Jurkat, Clone E6-1 (cell line): Measurements from ENCODE around the gene IMP3.

DNA sequence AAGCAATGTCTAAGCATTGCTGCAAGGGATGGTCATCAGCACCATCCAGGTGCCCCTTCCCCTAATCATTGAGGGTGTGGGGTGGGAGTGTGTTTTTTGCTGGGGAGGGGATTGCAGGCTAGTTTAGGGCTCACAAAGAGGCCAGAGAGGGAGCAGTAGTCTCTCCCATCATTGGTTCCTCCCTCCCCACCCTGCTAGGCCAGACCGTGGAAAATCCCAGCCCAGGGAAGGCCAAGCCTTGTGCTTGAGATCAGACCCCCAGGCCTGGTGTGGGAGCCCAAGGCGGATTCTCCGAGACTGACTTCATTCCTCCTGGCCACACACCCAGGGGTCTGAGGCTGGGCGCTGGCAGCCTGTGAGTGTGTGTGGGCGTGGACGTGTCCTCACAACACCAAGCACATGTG is 4.0 kb downstream of the LOXL1 start:
- RRBS = no CpG with 5 or more reads among the region's 6 CpGs

DNA sequence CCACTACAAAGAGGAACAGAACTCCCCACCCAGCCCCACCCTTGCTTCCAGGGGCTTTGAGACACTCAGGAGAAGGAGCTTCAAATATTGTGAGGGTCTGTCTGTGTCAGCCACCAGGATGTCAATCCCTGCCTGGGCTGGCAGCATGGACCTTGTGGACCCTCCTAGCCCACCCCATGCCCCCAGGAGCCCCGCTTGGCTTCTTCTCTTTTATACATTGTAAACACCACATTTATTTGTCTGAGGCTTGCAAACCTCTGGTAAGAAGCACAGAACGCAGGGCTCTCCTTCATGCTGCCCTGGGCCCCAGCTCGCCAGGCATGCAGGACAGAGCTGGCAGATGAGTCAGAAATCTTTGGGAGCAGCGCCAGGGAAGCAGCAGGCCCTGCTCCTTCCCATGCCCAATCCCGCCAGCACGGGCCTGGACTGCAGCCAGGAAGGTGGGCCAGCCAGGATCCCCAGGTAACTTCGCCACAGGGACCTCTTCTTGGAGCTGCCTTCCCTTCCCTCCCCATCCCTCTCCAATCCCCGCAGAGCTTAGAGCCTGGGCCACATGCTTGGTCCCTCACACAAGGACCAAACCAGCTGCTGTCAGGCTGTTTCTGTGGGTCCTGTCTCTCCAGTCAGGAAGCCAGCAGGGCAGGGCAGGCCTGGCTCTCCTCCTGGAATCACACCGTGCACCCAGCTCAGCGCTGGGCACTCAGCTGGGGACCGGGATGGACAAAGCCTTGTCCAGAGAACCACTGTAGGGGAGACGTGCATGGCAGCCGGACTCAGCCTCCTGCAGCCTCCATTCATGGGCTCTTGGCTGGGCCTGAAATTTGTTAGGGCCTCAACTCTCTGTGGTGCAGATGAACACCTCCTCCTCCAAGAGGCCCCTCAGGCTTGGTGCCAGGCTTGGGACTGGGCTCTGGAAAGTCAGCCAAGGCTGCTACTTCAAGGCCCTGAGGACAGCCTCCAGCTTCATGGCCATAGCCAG is 8.8 kb downstream of the STOML1 start:
- RRBS = no CpG with 5 or more reads among the region's 13 CpGs

DNA sequence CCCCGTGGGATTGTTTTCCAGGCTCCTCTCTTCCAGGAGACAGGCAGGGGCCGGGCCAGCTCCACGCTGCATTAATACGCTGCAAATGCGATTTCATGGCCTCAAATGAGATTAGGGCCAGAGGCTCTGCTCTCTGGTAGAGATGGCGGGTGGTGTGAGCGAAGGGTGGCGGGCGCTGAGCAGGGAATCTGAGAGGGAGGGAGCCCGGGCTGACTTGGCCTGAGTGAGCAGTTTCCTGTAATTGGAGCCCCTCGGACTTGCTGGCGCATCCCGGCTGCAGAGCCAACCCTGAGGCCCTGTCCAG is 7.4 kb upstream of the CCDC33 start:
- RRBS = 60% methylated on average over 4 of the region's 13 CpGs

DNA sequence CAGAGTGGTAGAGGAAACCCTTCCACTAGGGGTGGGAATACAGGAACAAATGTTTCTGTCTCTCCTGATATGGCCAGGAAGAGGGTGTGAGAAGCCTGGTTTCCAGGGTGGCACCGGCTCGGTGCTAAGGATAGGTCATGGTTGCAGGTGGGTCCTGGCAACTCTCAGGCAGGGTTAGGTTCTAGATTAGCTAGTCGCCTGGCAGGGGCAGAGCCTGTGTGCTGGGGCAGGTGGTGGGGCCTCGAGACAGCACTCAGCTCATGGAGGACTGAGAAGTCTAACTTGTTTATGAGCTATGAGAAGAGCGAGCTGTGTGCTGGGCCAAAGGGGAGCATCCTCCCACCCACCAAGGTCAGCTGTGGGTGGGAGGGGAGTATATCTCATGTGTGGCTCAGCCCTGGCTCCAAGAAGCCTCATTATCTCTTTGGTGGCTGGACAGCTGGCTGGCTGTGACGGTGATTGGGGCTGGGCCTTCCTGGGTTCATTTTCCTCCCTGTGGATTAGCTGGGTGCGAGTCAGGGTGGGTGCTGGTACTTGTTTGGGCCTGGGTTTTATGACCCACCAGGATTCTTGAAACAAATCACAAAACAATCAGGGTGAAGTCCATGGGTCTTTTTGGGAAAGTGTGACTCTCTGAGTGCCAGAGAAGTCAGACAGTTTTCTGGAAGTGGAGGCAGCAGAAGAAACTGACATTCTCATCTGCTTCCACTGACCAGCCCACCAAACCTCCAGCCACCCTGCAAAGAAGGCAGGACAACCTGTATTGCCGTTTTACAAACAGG is 9.8 kb downstream of the SEMA7A start:
- RRBS = no CpG with 5 or more reads among the region's 8 CpGs

DNA sequence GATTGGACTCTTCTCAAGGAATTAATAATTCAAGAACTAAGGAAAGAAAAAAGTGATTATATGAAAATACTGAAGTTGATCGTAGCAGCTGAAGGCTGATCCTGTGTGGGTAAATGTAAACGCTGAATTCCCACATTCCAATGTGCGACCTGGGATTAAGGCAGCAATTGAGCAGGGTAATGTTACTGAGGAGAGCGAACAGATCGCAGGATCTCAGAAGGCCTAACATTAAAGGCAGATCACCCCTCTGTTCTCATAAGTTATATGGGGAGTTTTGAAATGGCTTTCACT is 908 bp upstream of the UBL7 start:
- RRBS = no CpG with 5 or more reads among the region's 5 CpGs

- RRBS = no CpG with 5 or more reads among the region's 8 CpGs
Measured at GRCh38 chr15:74623412-74623826, 7.8 kb downstream of the CLK3 start.

DNA sequence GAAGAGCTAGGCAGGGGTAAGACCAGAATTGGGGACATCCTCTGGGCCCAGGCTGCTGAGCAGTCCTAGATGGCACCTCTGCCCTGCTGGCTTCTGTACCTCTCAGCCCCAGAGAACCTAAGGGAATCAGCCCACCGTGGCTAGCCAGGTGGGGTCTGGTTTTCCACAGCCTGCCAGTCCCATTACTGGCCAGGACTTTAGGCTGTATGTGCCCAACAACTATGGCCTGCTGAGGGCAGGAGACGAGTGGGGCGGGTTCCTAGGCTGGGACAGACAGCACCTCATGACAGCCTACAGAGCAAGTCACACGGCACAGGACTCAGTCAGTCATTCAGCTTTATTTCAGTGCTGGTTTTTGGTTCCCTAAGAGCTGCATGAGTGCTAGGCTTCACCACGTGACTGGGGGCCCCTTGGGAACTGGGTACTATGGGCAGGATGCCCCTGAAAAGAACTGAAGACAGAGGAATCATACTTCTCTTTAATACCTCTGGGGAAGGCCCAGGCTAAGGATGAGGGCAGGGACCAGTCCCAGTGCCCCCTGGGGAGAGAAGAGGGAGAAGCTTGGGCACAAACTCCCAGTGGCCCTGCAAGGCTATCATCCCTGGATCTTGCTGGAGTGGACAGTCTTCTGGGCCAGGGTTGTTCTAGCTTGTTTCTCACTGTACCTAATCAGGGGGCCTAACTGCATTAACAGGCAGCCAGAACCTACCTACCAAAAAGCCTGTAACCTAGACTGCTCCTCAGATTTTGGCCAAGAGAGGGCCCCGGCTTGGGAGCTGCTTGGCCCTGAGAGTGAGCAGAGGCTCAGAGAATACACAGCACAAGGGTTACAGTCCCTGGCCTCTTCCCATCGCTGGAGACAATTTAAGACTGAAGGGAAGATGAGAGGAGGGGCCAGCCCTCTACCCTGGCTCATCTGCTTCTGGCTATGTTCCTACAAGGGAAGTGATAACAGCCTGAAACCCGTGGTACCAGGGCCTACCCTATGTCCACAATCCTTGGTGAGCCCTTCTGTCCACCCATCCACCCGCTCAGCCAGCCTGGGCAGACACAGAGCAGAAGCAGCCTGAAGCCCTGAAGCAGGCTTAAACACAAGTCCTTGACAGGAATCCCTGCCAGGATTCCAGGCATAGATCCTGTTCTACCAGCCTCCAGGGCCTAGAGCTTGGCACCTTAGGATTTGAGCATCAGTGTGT is 15.0 kb downstream of the CLK3 start:
- RRBS = no CpG with 5 or more reads among the region's 9 CpGs

DNA sequence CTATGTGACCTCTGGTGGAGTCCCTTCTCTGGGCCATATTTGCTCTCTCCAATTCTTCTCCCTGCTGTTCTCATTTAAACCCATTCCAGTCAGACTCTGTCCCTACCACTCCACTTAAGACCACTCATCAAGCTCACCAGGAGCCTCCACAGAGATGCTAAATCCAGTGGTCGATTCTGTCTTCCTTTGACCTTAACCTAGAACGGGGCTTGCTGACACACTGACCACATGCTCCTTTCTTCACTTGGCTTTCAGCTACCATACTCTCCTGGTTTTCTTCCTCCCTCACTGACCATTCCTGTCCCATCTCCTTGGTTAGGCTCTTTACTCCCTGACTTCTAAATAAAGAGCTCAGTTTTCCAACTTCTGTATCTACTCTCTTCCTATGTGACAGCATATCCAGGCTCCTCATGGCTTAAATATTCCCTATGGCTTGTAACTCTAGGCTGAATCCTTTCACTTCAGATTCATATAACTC is 18.4 kb downstream of the CLK3 start:
- RRBS = no CpG with 5 or more reads among the region's 2 CpGs

DNA sequence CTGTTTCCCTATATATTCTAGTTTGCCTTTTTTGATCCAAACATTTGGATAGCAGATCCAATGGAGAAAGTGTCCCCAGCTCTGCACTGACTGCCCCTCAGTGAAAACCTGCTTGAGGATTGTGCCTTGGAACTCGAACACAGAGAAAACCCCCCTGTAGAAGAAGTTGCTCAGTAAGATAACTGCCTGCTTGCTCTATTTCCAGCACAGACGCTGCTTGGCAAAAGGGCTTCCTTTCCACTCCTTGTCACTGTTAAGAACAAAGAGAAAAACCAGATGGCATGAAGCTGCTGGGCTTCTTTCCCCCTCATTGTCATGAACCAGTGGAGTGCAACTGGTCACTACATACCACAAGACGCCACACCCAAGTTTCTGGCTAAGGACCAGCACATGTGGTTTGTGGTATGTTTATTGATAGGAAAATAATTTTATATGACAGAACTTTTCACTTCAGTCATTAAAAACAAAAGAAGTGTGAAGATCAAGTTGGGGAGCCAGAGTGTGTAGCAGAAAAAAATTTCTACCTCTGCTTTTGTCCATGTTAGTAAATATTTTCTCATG is 37.7 kb downstream of the CLK3 start:
- RRBS = no CpG with 5 or more reads among the region's 3 CpGs

- RRBS = no CpG with 5 or more reads among the region's 16 CpGs
Measured at GRCh38 chr15:74752425-74753440, 4.1 kb downstream of the CYP1A2 start.

DNA sequence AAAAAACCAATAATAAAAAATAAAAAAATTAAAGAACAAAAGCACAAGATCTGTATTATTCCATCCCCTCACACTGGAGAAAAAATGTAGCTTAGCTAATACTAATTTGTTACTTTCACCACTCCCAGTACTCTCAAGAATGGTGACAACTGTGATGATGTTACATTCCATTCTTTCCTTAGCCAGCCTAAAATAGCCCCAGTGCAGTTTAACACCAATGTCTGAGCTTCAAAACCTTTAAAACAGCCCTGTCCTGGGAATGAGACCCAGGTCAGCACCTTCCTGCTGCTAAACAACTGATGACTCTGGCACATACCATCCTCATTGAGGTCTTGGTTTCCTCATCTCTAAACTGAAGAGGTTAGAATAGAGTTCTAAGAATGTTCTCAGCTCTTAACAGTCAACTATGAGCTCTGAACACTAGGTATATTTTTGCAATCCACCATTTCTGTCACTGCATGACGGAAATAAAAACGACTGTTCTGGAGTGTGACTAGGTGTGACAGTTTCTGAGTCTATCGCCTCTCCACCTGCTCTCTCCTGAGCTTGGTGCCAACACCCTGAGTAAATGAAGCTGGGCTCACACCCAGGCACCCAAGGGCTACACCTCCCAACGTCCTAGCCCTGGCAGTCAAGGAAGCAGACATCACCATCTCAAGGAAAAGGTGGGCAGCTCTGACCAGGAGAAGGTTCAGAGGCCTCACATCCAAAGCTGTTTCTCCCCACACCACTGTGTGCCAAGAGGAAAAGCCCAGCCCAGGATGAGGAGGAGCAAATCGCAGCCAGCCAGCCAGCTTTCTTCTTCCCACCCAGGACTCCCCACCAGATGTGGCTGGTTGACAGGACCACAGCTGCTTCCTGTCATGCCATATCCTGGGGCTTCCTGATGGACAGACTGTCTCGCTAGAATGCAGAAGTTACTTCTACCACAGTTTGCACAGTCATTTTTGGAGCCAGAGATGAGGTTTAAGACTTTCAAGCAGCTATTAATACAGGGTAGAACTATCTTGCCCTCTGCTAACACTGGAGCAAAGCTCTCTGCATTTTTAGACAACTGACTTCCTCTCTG is 3.5 kb downstream of the SCAMP2 start:
- RRBS = no CpG with 5 or more reads among the region's 6 CpGs

- RRBS = no CpG with 5 or more reads among the region's 7 CpGs
Measured at GRCh38 chr15:74891214-74891994, 1.6 kb downstream of the MPI start.

- RRBS = no CpG with 5 or more reads among the region's 5 CpGs
Measured at GRCh38 chr15:75036223-75036763, 12.9 kb downstream of the PPCDC start.

- RRBS = no CpG with 5 or more reads among the region's 10 CpGs
Measured at GRCh38 chr15:75069340-75070061, 46.1 kb downstream of the PPCDC start.

- RRBS = no CpG with 5 or more reads among the region's 2 CpGs
Measured at GRCh38 chr15:75175592-75176067, 26.1 kb upstream of the C15orf39 start.

DNA sequence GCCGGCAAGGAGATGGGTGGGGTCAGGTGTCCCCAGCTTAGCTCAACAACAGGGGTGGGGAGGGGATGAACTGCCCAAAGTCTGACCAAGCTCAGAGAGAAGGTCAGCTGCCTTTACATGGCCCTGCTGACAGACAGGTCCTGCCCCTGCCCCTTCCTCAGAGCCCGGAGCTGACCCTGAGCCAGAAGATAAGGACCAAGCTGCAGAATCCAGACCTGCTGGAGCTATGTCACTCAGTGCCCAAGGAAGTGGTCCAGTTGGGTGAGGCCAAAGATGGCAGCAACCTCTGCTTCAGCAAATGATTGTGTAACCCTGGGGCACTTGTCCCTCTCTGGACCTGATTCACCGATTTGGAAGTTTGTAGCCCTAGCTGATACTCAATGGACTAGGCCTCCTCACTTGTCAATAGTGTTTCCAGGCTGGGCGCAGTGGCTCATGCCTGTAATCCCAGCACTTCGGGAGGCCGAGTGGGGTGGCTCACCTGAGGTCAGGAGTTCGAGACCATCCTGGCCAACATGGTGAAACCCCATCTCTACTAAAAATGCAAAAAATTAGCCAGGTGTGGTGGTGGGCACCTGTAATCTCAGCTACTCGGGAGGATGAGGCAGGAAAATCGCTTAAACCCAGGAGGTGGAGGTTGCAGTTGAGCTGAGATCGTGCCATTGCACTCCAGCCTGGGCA is 5.7 kb downstream of the NEIL1 start:
- RRBS = no CpG with 5 or more reads among the region's 10 CpGs

DNA sequence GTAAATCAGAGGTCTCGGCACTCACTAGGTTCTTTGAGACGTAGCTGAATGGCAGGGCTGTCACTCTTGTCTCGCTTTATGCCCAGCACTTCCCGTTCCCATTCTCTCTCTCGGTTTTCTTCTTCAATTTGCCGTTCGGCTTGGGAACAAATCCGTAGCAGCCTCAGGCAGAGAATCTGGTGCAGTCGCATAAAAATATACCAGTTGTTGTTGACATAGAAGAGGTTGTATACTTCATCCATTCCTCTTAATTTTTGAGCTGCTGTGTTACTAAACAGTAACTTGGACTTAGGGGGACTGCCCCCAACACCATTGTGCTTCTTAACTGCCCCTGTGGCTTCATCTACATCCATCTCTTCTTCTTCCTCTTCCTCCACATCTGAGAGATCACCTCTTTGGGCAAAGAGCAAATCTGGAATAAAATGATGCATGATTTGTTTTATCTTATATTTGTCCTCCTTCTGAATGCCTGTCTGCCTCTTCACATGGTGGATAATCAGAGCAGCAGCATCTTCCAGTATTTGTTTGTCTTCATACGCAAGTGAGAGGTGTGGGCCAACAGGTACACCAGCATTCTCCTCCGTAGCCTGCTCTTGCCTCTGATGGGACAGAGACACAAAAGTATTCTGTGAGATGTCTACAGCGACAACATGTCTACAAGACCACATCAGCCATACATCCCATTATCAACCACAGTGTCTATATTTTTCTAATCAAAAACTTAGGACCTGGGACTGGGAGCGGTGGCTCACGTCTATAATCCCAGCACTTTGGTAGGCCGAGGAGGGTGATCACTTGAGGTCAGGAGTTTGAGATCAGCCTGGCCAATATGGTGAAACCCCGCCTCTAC is 24.0 kb upstream of the MAN2C1 start:
- RRBS = no CpG with 5 or more reads among the region's 16 CpGs

GRCh38 chr15:75577861-75578117 is 1.3 kb downstream of the PTPN9 start:
- RRBS = no CpG with 5 or more reads among the region's 8 CpGs

GRCh38 chr15:75639432-75640330 is at the start of gene IMP3:
TSS of gene IMP3 (minus strand) at chr15:75640224.
- RRBS = no CpG with 5 or more reads among the region's 81 CpGs

- RRBS = no CpG with 5 or more reads among the region's 4 CpGs
Measured at GRCh38 chr15:75641537-75641971, 1.5 kb upstream of the IMP3 start.